ENCODE measurements around a stretch of chr14.

DNA sequence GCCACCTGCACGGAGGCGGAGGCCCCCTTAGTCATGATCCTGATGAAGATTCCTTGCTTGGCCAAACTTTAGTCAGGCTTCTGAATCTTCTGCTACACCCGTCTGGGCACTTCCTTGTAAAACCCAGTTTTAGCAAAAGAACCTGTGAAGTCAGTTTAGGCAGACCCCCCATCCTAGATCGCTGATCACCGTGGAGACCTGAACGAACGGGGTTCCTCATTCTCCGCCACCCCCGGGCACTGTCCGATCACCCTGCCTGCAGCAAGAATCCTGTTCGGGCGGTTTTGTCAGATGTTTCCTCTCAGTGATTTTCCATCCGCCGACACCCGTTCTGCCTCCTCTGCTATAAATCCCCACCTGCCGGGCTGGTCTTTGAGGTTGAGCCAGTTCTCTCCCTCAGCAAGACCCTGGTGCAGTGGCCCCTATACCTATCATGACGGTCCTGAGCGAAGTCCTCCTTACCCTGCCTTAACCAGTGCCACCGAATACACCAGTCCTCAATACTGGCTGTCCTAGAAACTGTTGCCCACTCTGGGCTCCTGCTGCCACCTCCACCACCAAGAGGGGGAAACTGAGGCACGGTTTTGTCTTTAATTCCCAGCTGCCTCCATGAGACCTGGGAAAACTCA is 112.0 kb downstream of the CALM1 start:
- PRO-cap, result no peak

GRCh38 chr14:90536535-90537315 is 139.9 kb downstream of the CALM1 start:
- PRO-cap, result no peak

DNA sequence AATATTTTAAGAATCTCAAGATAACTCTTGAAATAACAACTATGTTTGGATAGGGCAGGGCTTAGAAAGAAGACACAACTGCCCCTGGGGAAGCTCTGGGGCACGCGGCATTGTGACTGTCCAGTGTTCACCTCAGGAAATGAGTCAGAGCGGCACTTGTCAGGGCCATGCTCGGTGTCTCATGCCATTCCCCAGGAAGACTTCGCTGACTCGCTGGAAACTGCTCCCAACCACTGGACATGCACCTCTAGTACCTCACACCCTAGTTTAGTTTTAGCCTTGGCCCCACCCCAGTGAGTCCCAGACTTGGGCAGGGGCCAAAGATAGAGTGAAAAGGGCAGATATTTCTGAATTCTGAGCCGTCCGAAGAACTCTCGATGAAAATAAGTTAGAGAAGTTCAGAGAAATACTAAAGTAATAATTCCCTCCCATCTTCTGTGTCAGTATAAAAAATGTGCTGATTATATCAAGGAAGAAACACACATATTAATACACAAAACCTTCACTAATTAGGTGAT is 191.9 kb downstream of the TTC7B start:
- PRO-cap, result no peak

DNA sequence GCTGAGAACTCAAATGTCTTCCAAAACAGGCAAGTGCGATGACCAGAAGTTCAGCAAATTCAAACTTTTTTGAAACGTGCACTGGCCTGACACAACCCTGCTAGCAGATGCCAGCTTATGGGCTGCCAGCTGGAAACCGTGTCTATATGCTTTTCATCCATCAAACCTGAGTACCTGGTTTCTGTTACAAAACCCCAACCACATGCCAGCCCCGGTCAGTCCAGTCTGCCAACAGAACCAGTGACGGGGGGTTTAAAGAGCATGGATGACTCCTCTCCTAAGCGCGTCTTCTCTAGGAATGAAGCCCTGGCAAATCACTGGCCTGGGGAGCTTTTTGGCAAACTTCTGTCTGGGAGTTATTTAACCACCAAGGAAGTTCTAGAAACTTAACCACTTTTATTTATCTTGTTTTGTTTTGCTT is 189.6 kb downstream of the TTC7B start:
- PRO-cap, result no peak

GRCh38 chr14:90627352-90628368 is 188.6 kb downstream of the TTC7B start:
- PRO-cap, result no peak

DNA sequence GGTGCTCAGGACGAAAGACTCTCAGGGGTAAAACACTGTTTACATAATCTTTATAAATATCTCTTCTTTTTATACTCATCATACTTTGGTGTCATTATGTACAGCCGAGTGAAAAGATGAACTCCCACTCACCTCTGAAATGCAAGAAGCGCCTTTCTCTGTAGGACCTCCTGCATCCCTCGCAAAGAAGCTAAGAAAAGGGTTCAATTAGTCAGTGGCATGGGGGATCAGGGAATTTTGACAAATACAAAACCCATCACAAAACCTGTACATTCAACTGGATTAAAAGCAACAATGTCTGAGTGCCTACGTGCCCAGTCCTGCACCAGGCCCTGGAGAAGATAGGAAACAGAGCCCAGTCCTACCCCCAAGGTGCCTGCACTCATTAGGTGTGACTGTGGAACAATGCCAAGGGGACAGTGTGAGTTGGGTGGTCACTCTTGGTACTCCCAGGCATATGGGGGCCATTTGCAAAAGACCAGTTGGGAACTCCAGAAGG is 163.5 kb downstream of the TTC7B start:
- PRO-cap, result no peak

DNA sequence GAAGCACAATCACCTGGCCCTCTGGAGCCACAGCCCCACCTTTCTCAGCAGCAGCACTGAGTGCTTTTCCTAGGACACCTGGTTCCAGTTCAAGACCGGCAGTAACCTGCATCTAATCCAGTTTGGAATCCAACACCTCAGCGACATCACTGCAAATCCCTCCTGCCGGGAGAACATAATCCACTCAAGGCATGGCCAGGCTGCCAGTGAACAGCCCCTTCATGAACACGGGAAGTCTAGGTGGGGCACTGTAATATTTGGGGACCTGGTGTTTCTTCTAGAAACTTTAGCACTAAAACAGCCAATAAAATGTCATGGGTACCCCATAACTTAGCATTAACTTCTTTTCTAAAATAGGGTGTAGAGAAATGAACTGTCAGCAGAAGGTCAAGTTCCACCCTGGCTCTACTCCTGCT is 76.9 kb downstream of the TTC7B start:
- PRO-cap, result no peak

DNA sequence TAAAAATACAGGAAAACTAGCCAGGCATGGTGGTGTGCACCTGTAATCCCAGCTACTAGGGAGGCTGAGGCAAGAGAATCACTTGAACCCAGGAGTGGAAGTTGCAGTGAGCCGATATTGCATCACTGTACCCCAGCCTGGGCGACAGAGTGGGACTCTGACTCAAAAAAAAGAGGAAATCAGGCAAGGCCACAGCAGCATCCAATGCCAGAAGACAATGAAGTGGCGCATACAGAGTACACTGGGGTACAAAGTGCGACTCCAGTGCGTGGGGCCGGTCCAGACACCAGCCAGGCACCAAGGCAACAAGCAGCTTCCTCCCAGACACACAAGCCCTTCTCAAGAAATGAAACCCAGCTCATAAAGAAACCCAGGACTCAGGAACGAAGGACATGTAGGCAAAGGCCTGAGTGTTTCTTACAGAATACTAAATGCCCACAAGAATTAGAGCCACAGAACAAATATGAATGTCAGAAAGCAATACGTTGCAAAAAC is 28.2 kb downstream of the TTC7B start:
- PRO-cap, result no peak

DNA sequence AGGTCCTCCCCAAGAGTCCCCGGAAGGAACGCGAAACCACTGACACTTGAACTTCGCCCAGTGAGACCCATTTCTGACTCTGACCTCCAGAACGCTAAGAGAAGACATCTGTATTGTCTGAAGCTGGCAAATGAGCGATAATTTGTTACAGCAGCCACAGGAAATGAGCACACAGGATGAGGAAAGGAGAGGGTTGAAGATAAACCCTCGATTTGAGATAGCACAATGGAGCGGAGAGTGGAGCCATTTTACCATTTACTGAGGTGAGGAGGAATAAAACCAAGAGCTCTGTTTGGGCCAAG is 15.0 kb downstream of the TTC7B start:
- PRO-cap, result unidirectional peak, plus-strand start at position 227 of the sequence

- PRO-cap, result no peak
Measured at GRCh38 chr14:90815041-90816078, 870 bp downstream of the TTC7B start.

GRCh38 chr14:91158014-91158520 is 44.2 kb downstream of the DGLUCY start:
- PRO-cap, result no peak

GRCh38 chr14:91215762-91216216 is 28.7 kb downstream of the GPR68 start:
- PRO-cap, result no peak

DNA sequence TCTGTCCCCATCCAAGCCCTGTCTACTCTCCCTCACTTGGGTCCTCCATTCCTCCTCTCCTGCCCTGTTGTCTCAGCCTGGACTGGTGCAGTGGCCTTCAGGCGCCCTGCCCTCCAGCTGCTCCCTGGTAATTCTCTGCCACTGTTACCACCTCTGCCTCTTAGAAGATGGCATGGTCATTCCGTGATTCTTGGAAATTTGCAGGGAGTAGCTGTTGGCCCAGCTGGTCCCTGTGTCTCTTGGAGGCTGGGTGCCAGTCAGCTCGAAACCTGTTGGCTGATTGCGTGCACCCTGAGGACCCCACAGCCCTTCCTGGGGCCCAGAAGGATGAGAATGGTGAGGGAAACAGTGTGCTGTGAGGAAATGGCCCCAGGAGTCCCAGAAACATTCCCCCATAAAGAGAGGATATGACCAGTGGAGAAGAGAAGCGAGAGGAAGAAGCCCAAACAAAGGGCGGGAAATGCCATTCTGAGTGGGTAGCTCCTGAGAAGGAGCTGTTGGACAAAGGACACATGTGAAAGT is 22.4 kb downstream of the GPR68 start:
- PRO-cap, result no peak

GRCh38 chr14:91233712-91234666 is 10.5 kb downstream of the GPR68 start:
- PRO-cap, result no peak

DNA sequence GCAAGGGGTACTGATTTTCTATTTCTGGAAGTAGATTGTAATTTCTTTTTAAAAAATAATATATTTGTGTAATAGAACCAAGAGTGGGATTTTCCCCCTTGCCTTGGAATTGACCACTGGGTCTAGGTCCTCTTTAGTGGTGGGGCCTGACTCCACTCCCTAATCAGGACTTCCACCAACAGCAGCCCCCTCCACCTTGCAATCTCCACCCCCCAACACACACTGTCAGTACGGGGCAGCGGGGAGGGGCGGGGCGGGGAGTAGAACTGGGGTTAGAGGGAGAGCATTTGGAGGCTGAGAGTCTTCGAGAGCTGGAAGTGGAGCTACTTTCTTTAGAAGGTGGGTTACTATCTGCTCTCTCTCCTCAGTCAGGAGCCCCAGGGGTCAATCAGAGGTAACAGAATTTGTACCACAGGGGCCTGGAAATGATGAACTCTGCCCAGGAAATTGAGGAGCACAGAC is 18.3 kb upstream of the GPR68 start:
- PRO-cap, result no peak

GRCh38 chr14:91303559-91304051 is 59.1 kb upstream of the GPR68 start:
- PRO-cap, result no peak

DNA sequence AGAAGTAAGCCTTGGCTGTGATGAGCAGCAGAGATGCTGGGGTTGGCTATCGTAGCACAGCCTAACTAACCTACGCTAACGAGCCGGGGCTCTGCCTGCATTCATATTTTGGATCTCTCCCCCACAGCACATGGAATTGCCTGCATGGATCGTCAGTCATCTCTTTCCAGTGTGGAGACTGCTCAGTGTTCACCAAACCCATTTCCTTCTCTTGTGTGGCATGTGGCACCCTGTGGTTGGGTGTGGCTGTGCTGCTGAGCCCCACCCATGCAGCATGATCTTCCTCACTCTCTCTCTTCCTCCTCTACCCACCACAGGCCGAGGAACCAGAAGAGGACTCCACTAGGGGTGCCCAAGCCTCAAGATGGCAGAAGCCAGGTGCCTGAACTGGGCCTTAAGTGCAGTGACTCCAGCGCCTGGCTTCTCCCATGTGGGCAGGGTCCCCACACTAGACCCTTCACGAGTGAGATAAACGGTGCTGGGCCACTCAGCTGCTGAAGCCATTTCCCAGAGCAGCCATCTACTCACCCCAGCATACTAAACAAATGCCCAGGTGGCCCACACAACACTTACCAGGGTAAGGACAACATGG is 66.8 kb upstream of the GPR68 start:
- PRO-cap, result no peak

- PRO-cap, result no peak
Measured at GRCh38 chr14:91372506-91373146, 45.0 kb downstream of the CCDC88C start.

DNA sequence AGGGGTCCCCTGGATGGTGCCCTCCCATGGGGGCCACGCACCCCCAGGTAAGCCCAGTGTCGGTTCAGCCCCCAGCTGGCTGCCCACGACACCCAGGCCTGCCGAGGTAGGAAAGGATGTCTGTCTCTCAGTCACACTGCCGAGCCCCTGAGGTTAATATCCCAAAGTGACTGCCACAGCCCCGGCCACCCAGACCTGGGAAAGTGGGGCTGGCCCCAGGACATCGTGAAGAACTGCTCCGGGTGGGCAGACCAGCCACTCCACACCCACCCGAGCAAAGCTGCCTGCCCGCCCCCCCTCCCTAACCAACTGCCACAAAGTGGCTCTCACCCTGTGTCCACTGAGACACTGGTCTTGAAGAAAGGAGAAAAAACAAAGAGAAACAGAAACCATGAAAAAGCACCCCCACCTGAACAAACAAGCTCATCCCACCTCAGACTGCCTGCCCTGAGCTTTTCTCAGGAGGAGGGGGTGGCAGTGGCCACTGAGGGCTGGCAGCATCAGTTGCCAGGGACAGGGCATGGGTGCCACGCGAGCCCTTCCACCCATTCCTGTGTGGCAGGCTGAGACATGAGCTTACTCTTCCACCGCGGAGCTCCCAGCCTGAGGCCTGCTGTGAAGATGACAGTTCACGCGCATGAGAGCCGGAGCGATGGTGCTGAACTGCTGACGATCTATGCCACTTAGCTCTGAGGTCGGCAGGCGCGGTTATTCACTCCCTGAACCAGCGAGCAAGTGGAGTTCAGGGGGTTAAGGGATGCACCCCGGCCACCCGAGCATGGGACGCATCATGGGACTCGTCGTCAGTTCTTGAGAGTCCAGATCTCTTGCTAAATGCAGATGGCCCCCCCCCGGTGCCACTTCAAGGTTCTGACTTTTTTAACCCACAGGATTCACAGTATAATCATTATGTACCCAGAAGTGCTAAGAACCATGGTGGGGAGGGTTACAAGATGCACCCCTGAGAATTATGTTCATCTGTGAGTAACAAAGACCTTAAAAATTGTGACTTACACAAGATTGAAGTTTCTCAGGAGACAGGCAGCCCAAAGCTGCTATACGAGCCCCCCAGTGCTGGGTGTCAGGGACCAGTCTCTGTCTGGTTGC is 40.6 kb downstream of the CCDC88C start:
- PRO-cap, result no peak

DNA sequence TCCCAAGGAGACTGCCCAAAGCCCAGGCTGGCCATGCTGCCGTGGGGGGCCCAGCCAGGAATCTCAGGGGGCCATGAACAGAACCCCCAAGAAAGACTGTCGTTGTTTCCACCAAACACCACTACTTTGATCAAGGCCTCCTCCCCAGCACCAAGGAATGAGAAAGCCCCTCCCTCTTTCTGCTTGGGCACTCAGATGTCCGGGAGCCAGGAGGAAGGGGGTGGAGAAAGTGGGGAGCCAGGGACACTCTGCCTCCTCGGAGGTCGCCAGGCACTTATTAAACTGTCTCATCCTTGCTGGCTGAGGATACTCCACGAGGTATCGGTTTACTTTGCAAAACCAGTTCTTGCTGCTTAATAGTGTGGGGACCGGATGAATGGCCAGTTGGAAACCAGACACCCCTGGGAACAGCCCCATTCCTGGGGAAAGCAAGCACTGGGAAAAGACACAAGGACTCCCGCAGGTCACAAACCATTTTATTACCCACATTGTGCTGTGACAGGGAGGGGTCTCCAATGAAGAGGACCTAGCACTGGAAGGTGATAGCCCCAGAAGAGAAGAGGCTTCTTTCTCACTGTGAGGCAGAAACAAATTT is 34.2 kb downstream of the CCDC88C start:
- PRO-cap, result no peak